Sternocleidomastoid (tissue), 1 donor: ENCODE measurements around a stretch of chr11.

- PRO-cap = bidirectional peak, plus-strand start at chr11:69675517, minus-strand start at chr11:69675323
Observed at GRCh38 chr11:69675452-69675611, 179 bp upstream of the LTO1 start.

DNA sequence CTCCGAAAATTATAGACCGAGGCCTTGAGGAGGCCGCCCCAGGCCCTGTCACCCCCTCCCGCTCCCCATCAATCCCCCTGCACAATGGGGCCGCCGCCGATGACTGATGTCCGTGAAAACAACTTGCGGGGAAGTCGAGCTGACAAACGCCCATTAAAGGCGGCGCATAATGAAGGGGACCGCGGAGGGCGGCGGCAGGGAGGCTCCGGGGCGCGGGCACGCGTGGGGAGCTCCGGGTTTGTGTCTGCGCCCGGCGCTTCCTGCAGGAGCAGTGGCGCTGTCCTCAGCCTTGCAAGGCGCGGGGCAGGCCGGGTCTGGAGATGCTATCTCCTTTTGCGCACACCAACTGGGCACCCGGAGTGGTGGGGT is 237 bp upstream of the FGF3 start:
- PRO-cap = no peak

DNA sequence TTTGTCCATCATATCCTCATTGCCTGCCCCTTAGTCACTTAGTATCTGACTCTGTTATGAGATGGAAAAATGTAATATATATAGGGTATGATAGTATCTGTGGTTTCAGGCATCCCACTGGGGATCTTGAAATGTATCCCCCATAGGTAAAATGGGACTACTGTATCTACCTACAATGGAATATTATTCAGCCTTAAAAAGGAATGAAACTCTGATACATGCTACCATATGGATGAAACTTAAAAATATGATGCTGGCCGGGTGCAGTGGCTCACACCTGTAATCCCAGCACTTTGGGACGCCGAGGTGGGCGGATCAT is 35.6 kb upstream of the FGF3 start:
- PRO-cap = no peak

GRCh38 chr11:69939503-69940557 is 120.6 kb upstream of the FGF3 start:
- PRO-cap = bidirectional peak, plus-strand start at chr11:69939892, minus-strand start at chr11:69939667

- PRO-cap = no peak
Observed at GRCh38 chr11:69943523-69943965, 124.3 kb upstream of the FGF3 start.

DNA sequence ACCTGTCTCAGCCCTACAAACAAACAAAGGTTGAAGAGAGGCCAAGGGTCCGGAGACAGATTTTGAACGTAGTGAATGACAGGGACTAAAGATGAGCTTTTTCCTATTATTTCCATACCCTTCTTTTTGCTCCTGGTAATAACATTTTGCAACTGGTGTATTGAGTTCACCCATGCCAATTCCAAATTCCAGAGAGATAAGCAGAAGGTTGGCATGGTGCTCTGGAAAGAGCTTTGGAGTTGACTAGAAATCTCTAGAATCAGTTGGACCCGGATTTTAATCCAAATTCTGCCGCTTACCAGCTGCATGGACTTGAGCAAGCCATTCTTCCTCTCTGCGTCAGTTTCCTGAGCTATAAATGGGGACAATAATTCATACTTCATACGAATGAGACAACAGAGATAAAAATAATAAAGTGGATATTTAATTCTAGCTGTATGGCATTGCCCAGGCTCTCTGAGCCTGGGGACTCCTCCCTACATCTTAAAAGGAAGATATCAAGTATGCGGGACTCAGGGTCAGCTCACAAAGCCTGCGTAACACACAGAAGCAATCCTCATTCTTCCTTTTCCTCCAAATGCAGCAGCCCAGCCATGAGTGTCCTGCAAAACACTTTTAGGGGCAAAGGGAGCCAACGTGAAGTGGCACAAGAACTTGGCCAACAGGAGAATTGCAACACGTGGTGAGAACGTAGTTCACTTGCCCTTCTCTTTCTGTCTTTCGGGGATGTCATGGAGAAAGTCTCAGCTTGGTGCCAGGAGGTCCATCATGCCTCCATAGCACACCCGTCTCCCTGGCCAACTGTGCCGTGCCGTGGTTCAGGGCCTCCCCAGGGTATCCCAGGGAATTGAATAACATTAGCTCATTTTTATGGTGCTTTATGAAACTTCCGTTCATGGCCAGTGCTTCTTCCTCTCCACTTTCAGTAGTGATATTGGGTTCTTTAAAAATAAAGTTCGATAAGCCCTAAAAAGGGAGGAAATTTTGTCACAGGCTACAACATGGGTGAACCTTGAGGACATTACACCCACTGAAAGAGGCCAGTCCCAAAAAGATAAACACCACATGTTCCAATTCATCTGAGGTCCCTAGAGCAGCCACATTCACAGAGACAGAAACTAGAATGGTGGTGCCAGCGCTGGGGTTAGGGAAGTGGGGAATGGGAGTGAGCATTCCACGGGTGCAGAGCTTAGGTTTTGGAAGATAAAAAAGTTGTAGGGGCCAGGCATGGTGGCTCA is 98.6 kb upstream of the ANO1 start:
- PRO-cap = no peak

- PRO-cap = no peak
Observed at GRCh38 chr11:69983449-69983802, 94.7 kb upstream of the ANO1 start.

DNA sequence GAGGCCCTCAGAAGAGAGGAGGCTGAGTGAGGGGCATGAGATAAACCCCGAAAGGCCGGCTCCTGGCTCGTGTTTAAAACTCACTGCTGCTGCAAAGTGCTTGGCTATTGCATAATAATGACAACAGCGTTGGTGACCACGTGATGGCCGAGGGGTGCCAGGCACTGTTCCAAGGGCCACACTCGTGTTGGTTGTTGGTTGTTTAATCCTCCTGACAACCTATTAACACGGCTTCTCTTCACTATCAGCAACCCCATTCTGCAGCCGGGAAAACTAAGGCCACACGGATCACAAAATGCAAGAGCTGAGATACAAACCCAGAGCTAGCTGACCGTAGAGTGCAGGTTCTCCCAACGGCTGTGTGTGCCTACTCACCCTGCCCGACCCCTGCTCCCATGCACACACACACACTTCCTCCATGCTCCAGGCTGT is 51.0 kb downstream of the ANO1 start:
- PRO-cap = no peak

DNA sequence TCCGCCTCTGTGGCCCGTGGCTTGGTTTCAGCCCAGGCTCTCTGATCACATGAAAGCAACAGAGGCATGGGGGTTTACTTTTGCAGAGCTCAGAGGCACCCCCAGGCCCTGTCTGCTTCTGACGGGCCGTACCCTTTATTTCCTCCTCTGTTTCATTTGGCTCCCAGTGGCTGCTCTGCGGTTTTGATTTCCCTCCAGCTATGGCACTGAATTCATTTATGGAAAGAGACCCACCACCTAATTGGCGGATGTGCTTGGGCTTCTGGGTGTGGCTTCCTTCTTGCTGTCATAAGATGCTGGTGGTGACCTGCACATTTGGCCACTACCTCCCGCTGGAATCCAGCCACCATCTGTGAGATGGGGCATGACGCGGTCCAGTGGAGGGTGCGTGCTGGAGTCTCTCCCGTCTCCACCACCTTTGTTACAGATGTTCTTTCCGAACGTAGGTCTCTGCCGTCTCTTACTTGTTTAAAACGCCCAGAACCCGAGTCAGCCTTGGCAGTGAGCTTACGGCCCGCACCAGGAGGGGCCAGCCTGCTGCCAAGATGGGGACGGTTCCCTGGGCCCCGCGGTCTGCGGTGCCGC is 47.7 kb upstream of the FADD start:
- PRO-cap = no peak

DNA sequence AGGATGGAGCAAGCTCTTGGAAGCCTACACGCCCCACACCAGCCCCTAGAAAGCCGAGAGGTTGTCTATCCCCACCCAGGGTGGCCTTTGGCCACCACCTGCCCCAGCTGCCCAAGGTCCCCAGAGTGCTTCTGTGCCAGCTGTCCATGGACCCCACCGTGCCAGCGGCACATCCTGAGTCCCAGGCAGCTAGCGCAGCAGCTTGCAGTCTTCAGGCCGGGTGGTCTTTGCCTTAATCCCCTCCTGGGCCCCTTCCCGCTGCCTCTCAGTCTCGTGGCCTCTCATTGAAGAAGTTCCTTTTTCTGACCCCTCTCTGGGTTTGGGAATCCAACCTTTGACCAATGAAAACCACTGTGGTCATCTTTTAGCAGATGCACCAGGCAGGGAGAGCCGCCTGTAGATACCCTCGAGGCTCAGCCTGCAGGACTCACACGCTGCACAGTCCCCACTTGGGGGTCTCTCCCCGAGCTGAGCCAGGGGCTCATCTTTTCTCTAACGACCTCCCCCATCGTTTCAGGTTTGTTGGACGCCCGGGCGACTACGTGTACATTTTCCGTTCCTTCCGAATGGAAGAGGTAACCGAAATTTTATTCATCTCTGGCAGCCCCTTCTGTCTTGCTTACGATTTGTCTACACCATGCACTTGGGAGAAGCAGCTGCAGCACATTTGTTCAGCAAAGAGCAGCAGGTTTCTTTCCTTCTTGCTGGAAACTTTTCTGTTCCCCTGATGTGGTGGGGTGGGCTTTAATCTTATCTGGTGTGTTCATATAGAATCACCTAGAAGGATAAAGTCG is 40.1 kb upstream of the FADD start:
- PRO-cap = no peak

- PRO-cap = unidirectional peak, minus-strand start at chr11:70205221
Observed at GRCh38 chr11:70204979-70205595, 2.0 kb downstream of the FADD start.

DNA sequence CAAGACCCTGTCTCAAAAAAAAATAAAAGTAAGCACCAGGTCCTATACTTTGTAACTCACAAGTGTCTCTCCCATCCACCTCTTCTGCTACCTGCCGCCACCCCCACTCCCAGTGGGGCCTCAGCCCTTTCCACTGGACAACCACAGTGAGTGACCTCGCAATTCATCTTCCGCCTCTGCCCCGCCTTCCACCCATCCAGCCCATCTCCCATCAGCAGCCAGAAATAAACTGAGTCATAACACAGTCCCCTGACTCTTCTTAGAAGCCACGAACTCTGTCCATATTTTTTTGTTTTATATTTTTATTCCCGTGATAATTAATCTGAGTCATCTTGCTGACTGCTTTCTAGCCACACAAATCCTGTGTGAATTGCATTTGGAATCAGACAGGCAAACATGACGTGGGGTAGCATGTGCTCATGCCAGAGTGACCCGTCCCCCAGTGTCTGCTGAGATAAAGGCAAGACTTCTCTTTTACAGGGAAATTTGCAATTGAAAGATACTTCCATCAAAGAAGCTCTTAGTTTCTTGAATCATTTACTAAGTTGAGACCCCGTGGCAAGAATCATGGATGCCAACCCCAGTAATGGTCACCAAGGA is 7.0 kb downstream of the FADD start:
- PRO-cap = no peak

DNA sequence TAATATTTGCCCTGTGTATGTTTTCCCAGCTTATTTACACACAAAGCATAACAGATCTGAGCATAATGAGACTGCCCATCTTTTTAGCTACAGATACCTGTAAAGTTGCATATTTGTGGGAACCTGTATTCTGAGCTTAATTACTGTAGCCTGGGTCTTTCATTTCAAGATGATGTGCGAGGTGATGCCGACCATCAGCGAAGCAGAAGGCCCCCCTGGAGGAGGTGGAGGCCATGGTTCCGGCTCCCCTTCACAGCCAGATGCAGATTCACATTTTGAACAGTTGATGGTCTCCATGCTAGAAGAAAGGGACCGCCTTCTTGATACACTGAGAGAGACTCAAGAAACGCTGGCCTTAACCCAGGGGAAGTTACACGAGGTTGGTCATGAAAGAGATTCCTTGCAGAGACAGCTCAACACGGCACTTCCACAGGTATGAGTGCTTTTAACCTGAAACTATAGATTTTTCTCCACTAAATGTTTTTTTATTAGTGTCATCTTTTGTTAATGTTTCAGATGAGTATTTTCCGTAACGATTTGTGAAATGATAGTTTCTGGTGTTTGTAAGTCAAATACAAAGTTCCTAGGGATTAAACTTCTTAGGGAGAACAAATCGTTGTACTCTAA is 1.6 kb downstream of the PPFIA1 start:
- PRO-cap = no peak

DNA sequence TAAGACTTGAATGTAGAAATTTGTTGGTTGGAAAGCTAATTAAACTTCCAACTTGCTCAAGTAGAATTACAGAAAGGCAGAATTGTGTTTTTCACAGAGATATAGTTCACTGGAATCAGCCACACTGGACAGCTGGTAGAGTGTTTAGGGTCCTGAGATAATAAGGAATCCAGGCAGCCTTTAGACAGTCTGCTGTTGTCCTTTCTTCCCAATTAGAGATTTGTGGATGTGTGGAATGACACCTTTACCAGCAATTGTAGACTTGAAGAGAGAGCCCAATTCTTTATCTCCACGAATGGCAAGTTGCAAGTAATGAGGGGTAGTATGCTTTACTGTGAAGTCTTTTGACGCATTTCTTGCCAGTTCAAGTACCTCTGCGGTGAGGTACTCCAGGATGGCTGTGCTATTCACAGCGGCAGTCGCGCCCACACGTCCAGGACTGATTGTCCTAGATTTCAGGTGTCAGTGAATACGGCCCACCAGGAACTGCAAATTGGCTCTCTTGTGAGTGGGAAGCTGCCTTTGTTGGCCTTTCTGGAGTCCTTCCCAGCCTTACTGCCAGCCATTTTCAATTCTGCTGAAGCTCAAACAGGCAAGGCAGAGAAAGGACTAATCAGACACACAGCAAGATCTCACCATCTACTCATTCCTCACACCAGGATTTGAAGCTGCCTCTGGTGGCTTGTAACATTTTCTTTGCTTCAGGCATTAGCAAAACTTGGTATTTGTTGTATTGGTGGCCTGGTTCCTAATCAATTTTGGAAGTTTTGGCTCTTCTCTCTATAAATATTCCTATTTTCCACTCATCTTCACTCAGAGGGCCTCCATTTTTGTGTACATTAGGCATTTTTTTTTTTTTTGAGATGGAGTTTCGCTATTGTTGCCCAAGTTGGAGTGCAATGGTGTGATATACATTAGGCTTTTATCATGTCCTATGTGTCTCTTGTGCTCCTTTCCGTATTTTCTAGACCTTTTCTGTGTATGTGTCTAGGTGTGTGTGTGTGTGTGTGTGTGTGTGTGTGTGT is 8.6 kb downstream of the PPFIA1 start:
- PRO-cap = no peak

GRCh38 chr11:70661618-70662488 is 263.5 kb downstream of the CTTN start:
- PRO-cap = no peak

DNA sequence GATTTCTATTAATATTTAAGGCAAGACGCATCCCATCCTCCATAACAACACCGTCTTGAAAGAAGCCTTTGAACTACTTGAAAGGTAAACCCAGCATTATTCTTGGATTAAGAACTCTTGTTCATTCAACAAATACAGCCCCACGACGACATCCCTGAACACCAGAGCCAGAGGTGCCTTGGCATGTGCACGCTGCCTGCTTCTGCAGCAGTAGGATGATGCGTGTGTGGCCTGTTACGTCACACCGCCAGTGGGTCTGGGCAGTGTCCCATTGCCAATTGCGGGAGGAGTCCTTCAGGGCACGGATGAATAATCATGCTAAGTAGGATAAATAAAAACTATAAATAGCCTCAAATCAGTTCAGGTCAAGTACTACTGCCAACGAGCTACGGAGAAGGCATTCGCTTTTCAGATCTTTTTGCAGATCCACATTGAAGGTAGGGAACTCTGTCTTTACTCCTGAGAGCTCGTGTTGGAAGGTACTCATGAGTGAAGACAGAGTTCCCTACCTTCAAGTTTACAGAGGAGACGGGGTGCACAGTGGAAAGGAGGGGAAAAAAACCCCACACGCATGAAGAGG is 380.4 kb downstream of the SHANK2 start:
- PRO-cap = no peak

DNA sequence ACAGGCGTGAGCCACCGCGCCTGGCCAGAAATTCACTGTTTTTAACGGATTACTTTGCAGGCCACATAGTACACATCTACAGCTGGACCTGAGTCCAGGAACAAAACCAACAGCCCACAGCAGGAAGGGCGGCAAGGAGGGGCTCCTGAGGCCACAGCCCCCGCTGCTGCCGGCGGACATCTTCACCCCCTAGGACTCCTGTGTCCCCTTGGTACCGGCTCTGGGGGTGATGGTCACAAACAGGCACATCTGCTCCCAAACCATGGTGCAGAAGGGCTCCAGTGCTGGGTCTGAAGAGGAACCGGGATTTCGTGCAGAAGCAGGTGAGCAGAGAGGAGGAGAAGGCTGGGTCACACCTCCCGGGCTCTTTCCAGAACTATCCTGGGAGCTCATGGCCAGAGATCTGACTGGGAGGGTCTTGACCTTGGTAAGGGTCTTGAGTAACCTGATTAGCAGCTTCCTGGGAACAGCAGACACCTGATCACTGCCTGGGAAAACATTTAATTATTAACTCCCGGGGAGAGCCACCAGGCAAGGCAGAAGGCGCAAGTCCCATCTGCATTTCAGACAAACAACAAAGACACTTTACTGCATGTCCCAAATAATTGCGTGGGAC is 99.9 kb downstream of the SHANK2 start:
- PRO-cap = no peak

DNA sequence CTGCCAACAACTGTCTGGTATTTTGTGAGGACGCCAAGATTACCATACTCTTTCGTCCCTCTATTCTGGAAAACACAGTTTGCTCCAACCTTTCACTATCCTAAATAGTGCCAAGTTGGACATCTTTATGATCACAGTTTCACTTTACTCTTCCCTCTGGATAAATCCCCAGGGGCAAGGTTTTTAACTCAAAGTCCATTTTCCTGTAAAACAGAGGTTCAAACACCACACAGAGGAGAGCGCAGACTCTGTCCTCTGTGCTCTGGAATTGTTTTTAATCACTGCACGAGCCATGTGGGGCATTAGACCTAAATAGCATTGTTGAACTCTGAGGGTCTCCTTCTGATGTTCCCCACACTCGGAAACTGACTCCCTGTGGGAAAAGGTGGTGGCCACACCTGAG is 39.1 kb downstream of the SHANK2 start:
- PRO-cap = no peak

- PRO-cap = no peak
Observed at GRCh38 chr11:71251223-71251711, 1.1 kb downstream of the SHANK2 start.

DNA sequence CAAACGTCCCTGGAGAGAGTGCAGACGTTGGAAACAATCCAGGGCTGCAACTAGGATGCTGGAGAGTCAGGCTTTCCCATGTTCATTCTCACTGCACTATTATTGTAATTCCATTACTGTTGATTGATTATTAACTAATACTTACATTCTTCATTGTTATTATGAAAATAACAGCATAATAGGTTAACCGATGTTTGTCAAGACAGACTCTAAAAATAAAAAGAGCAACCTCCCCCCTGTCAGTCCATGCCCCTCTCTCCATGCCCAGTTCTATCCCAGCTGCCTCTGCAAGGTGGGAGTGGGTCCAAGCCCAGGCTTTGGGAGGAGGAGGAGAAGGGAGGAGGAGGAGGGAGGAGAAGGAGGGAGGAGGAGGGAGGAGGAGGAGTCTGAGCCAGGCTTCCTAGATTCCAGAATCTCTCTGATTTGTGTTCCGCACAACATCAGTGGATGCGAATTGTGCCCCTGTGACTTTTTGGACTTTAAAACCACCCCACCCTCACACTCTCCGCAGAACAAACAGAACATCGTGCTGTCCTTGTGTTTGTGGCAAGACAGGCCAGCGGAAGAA is 16.1 kb upstream of the SHANK2 start:
- PRO-cap = no peak